Lower leg skin (tissue), 2 donors: ENCODE measurements around the genes INTS15 and UMAD1.

GRCh38 chr7:5605671-5606661 is 13.3 kb downstream of the FSCN1 start:
- PRO-cap, result no peak
- RAMPAGE, long total RNA, 2 experiments, result no peak in any of the 2 experiments

DNA sequence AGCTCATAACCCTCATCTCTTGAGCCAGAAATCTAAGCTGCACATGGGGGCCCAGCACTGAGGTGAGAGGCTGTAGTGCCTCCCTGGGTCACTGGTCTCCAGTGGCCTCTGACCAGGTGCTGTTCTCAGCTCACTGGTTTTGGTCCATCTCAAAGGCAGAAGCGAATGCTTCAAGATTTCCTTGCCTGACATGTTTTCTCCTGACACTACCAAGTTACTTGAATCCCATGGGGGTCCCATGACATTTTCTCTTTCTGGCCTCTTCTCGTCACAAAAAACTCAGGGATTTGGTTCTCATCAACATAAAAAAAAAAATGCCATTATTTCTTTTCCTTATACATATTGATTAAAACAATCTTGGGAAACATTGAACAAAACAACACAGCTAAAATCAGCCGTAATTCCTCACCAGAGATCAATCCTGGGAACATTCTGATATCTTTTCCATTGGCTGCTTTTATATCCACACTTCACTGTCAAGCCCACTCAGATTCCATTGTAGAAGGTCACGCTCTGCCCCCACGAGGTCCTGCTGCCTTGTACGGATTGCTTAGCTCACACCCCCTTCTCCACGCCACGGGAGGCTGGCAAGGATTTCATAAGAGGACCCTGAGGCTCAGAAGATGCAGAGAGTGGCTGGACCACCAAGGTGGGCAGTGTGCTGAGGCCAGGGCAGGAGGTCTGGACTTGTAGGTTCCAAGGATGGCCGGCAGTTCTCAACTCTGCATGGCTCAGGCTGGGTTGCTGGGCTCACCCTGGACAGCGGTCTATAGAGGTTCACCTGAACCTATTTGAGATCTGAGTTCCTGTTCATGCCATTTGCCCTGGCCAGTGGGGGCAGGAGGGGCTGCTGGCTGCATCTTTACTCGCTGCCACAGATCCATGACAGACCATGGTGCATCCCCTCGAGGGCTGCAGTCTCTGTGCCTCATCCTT is 39.0 kb downstream of the FSCN1 start:
- PRO-cap, result no peak
- RAMPAGE, long total RNA, 2 experiments, result no peak in any of the 2 experiments

DNA sequence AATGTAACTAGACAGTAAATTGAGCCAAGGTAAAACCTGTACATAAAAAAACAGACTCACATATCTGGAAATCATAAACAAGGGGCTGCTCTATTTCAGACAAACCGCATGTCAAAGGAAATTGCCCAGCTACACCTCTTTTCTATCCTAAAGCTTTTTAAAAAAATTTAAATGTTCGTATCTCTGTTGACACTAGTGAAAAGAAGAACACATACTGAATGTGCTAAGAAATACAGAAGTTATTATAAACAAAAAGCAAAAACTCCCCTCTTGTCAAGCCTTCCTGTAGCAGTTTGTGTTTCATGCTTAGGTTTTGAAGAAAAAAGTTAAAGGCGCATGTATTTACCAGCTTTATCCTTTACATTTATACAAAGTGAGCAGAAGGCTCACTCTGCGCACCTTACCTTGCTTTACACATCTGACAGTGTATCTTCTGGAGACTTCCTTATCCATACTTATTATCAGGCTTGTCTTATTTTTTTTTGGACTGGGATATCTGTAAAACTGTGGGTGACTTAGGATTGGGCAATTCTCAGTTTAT is 93.1 kb downstream of the RNF216 start:
- PRO-cap, result no peak
- RAMPAGE, long total RNA, 2 experiments, result no peak in any of the 2 experiments

- PRO-cap, result no peak
- RAMPAGE, long total RNA, 2 experiments, result no peak in any of the 2 experiments
Measured at GRCh38 chr7:5692922-5693953, 88.2 kb downstream of the RNF216 start.

DNA sequence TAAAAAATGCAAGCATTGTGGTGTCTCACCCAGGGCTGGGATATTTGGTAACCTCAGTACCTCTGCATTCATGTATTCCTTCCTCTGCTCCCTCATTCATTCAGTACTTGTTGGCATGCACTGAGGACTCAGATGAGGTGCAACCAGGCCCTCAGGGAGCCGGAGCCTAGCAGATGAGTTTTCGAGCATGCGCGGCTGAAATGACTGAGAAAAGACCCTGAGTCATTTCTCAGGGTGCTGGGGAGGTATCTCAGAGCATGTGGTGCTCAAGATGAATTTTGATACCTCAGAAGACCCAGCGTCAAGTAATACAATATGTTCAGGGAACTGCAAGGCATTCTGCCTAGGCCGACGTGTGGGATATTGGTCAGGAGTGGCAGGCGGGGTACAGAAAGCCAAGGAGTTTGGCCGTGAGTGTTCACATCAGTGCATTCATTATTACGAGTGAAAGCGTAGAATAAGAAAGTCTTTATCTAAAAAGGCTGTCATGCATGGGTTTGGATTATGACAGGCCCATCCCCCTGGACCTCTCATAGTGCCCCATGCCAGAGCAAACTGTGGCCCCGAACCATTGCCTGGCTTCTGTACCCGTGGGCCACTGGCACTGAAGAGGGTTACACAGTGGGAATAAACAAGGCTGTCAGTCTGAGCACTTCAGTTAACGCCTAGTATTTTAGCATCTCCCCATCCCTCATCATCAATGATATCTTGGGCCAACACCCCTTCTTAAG is 7.5 kb downstream of the AIMP2 start:
- PRO-cap, result no peak
- RAMPAGE, long total RNA, 2 experiments, result no peak in any of the 2 experiments

- PRO-cap, result unidirectional peak, minus-strand start at chr7:6026559
- RAMPAGE, long total RNA, 2 experiments, result start-site peak on the minus strand in 1 of 2 experiments, at chr7:6026566-6027040 at its widest, 26 reads per replicate
Measured at GRCh38 chr7:6026423-6027371, 4.5 kb upstream of the ANKRD61 start.

DNA sequence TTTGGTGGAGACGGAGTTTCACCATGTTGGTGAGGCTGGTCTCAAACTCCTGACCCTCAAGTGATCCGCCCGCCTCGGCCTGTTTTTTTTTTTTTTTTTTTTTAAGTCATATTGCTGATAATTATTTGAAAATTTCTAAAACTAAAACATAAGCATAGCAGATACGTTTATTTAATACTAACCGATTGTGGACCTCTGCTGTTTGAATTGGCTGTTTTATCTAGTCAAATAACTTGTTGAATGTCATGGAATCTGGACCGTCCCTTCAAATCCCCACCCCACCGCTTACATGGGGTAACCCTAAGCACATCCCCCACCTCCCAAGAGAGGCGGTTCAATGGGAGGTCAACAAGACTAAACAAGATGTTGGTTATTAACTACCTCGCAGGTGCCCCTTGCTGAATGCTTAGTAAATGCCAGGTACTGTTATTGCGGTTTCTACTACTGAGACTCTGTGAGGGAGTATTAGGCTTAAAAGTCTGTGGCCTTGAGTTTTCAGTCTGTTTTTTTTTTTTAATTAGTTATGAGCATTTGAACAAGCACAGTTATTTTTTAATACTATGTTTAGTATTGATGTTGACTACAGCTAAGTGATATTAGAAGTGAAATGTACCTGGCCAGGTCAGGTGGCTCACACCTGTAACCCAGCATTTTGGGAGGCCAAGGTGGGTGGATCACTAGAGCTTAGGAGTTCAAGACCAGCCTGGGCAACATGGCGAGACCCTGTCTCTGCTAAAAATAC is 2.5 kb downstream of the RAC1 start:
- PRO-cap, result no peak
- RAMPAGE, long total RNA, 2 experiments, result no peak in any of the 2 experiments

DNA sequence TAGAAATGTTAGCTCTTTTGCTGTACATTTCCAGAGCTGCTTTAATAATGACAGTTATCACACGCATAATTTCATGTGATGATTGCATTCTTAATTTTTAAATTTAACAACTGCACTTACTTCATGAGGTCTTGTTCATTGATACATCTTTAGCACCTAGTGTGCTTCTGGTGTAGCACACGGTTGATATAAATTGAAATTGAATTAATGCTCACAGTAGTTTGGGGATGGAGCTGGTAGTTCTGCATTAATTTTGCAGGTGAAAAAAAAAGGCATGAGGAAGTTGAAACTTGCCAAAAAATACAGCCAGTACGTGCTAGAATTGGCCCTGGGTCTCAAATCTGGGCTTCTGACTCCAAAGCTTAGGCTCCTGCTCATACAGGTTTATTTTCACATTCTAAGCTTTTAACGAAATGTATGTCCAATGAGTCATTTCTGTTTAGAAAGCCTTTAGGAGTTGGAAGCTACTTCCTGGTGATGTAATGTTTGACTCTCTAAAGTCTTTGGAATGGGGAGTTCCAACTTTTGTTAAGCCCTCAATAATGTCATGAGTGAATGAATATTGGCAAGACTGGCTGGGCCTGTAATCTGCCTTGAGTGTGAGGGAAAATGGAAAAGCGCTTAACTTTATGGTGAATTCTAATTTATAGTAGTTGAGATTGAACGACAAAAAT is 10.9 kb downstream of the RAC1 start:
- PRO-cap, result no peak
- RAMPAGE, long total RNA, 2 experiments, result no peak in any of the 2 experiments

- PRO-cap, result no peak
- RAMPAGE, long total RNA, 2 experiments, result no peak in any of the 2 experiments
Measured at GRCh38 chr7:6412556-6413374, 35.0 kb downstream of the DAGLB start.

DNA sequence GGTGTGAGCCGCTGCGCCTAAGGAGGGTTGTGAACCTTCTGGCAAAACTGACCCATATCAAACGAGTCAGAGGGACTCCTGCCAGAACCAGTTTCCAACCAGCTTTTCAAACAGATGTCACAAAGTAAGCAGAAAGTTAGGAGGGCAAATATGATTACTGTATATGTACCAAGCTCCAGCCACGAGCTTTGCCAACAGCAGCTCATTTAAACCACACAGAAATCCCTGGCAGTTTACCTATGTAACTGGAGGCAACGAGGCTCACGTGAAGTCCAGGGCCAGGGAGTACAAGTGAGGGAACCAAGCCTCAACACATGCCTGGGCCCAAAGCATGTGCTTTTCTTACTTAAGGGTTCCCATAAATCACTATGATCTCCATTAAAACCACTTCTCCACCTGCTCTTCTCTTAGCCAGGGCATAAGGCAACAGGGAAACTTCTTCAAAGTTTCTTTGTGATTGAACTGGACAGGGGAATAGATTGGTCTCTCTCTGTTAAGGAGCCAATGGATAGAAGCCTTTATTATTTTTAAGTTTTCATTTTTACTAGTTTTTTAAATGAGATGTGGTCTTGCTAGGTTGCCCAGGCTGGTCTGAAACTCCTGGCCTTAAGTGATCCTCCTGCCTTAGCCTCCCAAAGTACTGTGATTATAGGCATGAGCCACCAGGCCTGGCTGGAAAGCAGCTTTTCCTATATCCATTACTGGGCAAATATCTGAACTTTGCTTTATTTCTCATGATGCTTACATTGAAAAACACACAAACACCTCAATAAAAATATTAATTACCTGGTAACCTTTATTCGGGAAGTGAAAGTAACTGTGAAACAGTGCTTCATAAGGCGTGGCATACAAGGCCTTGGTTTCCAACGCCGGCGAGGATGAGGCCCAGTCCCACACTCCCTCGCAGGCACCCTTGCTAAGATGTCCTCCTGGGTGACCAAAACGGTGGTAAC is 12.8 kb upstream of the DAGLB start:
- PRO-cap, result no peak
- RAMPAGE, long total RNA, 2 experiments, result no peak in any of the 2 experiments

- PRO-cap, result no peak
- RAMPAGE, long total RNA, 2 experiments, result no peak in any of the 2 experiments
Measured at GRCh38 chr7:6461264-6461750, 13.6 kb upstream of the DAGLB start.

- PRO-cap, result unidirectional peak, minus-strand start at chr7:6531223
- RAMPAGE, long total RNA, 2 experiments, result no peak in any of the 2 experiments
Measured at GRCh38 chr7:6531074-6531527, 20.2 kb downstream of the GRID2IP start.

DNA sequence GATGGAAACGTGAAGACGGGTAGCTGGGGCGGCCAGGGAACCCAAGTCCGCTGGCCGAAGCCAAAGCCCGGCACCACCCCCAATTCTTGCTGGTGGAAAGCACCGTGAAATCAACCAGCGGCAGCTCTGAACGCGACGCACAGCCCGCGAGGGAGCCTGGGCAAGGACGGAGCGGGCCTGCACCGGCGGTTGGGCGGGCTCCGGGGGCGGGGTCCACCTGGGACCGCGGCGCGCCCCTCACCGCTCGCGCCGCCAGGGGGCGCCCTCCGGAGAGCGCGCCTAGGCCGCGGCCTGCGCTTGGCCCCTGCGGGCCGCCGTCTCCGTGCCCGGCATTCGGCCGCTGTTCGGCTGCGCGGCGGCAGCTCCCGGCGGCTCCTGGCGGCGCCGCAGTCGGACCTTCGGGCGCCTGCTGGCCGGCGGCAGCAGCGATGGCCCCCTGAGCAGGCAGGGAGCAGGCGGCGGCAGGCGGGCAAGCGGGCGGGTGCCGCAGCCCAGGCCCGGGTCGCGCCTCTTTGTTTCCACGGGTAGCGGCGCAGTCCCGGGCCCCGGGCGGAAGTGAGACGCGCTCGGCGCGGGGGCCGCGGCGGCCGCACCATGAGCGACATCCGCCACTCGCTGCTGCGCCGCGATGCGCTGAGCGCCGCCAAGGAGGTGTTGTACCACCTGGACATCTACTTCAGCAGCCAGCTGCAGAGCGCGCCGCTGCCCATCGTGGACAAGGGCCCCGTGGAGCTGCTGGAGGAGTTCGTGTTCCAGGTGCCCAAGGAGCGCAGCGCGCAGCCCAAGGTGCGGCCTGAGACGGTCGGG is at the start of gene INTS15:
INTS15 (plus strand) TSS at position 332 of the 807 bp plus-strand sequence.
- PRO-cap, result unidirectional peak, plus-strand start at position 332 of the sequence
- RAMPAGE, long total RNA, 2 experiments, result no peak in any of the 2 experiments

DNA sequence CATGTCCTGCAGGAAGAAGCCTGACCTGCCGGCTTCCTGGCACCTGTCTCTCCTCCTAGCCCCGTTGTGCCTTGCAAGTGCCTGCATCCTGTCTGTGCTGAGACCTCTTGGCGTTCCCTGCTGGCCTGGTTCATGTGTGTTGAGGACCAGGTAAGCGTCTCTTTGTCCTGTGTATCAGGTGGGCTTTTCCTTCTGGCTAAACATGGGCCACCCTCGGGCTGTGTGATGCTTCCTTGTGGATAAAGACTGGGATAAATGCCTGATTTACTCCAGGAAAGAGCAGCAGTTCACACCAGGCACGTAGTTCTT is 4.6 kb downstream of the ZNF316 start:
- PRO-cap, result no peak
- RAMPAGE, long total RNA, 2 experiments, result no peak in any of the 2 experiments

DNA sequence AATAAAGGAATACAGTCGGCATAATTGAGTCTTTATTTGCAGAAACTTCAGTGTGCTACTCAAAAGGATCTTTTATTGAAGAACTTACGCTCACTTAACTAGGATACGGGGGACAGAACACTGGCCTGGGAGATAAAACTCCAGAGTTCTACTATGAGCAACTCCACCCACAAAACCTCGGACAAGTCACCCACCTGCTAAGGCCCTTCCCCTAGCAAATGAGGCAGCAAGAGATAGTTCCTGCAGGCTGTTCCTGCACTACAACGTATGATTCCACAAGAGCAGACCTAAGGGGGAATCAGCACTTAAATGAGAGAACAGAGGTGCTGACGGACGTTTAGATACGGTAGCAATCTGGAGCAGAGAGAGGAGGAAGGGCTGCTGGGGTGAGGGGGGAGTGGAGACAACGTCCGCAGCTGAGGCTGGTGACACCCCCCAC is 898 bp downstream of the ZNF12 start:
- PRO-cap, result no peak
- RAMPAGE, long total RNA, 2 experiments, result no peak in any of the 2 experiments

DNA sequence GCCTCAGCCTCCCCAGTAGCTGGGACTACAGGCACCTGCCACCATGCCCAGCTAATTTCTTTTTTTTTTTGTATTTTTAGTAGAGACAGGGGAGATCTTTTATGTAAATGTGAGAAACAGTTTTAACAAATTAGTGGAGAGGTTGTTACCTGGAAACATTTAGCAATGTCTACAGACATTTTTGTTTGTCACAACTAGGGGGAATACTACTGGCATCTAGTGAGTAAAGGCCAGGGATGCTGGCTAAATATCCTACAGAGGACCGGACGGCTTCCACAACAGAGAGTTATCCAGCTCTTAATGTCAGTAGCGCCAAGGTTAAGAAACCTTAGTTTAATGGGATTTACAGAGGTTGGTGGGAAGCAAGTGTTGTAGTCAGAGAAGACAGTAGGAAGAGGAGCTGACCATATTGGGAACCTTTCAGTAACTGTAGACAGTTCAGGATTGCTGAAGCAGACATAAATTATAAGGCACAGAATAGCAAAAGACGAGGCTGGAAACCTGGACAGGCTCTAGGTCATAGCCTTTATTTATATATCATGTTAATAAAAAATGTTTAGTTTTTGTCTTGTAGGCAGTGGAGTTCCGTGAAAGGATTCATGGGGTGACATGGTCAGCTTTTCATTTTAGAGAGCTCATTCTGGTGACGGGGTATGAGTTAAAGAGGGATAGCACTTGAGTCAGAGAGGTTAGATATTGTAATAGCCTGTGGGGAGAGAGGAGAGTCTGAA is 5.2 kb downstream of the C1GALT1 start:
- PRO-cap, result no peak
- RAMPAGE, long total RNA, 2 experiments, result no peak in any of the 2 experiments

GRCh38 chr7:7216341-7216978 is 34.1 kb downstream of the C1GALT1 start:
- PRO-cap, result no peak
- RAMPAGE, long total RNA, 2 experiments, result start-site peak on the plus strand in 1 of 2 experiments, at chr7:7216738-7216752 at its widest, 11 reads per replicate

DNA sequence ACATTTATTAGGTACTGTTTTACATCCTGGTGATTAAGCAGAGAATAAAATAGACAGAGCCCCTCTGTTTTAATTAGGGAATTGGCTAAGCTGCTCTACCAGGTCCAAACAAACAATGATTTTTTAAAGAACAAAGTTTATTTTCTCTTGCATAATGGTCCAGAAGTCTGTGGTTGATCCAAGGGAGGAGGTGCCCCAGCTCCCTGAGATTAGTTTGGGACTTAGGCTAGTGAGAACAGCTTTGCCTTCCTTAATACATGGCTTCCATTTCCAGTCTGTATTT is 2.9 kb upstream of the MIOS start:
- PRO-cap, result no peak
- RAMPAGE, long total RNA, 2 experiments, result no peak in any of the 2 experiments

DNA sequence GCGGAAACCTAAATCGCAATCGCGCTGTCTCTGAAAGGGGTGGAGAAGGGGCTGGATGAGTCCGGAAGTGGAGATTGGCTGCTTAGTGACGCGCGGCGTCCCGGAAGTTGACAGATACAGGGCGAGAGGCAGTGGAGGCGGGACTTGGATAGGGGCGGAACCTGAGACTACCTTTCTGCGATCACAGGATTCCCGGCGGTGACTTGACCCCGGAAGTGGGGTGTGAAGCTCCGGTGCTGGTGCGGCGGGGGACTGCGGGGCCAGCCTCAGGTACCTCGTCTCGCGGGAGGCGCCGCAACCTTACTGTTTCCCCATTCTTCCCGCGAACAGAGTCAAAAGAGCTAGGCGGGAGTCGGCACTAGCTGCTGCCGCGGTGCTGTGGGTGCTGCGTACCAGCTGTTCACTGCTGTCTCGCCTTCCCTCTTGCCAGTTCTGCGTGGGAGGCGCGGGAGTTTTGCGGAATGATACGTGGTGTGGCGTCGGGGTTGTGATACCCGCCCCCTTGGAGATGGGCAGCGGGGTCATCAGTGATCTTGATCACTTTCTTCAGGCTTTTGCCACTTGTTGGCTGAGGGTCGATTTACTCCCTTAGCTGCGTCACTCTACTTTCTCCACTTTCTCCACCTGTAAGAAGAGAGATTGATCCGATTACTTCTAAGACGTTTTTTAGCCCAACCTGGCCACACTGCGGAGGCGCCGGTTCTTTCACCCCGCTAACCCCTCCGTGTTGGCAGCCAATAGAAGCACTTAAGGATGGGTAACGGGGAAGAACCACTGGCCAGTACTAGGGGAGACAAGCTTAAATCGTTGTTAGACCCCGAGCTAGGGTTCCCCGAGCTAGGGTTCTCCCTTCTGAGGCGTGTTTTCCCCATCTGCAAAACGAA is at the start of gene UMAD1:
UMAD1 (plus strand) TSS at position 201 of the 884 bp plus-strand sequence.
- PRO-cap, result bidirectional peak, plus-strand start at position 201 of the sequence, minus-strand start outside the sequence; bidirectional peak, plus-strand start at position 429 of the sequence, minus-strand start at position 436 of the sequence
- RAMPAGE, long total RNA, 2 experiments, result start-site peak on the plus strand in 2 of 2 experiments, centred at positions 212 to 221 of the sequence, 220 to 243 reads per replicate

DNA sequence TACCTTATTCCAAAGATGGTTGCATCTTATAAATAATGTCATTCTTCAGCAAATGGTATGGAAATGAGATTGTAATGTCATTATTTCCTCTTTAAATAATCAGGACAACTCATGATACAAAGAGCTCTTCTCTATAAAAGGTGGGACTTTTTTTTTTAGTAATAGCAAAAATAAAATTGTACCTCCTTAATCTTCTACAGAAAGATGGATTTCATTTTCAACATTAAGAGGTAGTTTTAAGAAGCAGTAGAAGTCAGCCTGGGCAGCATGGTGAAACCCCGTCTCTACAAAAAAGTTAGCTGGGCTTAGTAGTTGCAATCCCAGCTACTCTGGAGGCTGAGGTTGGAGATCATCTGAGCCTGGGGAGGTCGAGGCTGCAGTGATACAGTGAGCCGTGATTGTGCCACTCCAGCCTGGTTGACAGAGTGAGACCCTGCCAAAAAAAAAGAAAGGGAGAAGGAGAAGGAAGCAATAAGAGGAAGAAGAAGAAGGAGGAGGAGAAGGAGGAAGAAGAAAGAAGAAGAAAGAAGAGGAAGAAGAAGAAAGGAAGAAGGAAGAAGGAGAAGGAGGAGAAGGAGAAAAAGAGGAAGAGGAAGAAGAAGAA is 86.0 kb upstream of the GLCCI1 start:
- PRO-cap, result no peak
- RAMPAGE, long total RNA, 2 experiments, result no peak in any of the 2 experiments